Mammary epithelial cell (primary cell): ENCODE measurements around the genes ELMO1 and STARD3NL.

GRCh38 chr7:37392154-37392377, 56.6 kb downstream of the ELMO1 start:
- CAGE, long polyA plus RNA: no peak
- RRBS: no CpG with 5 or more reads among the region's 2 CpGs

DNA sequence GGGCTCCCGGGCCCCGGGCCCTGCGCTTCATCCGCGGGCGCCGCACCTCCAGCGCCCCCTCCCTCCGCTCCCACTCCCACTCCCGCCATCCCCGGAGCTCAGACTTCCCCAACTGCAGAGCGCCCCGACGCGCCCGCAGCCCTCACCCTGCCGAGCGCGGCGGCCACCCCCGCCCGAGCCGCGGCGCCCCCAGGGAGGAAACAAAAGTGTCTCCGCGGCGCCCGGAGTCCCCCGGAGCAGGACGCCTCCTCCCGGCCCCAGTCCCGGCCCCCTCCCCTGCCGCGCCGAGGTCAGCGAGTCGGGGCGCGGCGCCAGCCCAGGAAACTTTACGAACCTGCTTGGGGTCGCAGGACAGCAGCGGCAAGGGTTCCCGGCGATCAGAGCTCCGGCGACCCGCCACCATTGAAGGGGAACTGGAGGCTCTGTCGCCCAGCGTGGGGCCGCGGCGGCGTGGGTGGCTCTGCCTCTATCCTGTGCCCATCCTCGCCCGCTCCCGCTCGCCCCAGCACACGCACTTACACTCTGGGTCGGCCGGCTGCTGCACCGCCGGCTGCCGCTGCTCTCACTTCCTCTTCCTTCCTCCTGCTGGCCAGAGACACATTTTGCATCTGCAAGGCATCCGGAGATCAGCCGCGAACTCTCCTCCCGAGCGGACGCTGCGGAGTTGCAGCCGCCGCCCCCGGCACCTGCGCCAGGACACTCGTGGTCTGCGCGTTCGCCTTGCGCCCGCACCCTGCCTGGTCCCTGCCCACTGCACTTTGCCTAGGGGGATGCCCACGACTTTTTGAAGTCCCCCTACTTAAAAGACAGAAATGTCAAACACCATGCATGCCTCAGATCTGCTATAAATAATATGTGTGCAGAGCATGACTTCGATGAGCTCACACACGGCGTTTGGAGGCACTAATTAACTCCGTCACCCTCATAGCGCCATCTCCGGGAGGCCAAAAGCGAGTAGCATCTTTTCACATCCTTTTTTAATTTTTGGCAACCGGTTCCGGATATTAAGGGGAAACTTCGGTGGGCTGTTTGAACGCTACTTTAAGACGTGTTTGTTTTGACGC, at the start of gene ELMO1:
TSS of gene ELMO1 (minus strand) at position 524 of the 1,064 bp plus-strand sequence.
- CAGE, long polyA plus RNA: no peak
- RRBS: 4% methylated on average over 19 of the region's 96 CpGs

GRCh38 chr7:37513937-37514597, 65.4 kb upstream of the ELMO1 start:
- CAGE, long polyA plus RNA: no peak
- RRBS: no CpG with 5 or more reads among the region's 5 CpGs

- CAGE, long polyA plus RNA: no peak
- RRBS: 1% methylated on average over 9 of the region's 67 CpGs
These were observed at the start of gene STARD3NL for GRCh38 chr7:38177584-38178694. Gene STARD3NL, plus strand, starts transcription at chr7:38178245.

DNA sequence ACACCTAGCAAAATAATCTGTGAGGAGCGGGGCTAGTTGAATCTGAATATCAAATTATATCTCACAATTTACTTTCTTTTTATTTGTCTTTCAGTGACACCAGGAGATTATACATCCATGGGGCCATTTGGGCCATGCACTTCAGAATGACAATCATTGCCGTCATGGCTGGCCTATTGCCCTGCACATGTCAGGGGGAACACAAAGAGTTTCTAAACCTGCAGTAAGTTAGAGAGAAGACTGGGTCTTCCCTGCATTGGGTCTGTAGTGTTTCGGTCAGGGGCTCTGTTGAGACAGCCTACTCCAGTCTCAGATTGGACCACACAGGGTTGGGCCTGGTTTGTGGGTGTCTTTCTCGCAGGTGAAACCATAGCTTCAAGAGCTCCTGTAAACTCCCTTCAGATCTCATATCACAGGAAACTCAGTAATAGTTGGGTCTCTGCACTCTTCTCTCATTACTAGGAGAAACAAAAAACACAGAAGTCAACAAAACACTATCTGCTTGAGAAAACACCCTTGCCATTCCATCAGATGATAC, 102.6 kb downstream of the STARD3NL start:
- CAGE, long polyA plus RNA: no peak
- RRBS: no CpG with 5 or more reads among the region's 4 CpGs

- CAGE, long polyA plus RNA: no peak
- RRBS: no CpG with 5 or more reads among the region's 2 CpGs
These were observed 128.8 kb downstream of the STARD3NL start for GRCh38 chr7:38306792-38307335.

DNA sequence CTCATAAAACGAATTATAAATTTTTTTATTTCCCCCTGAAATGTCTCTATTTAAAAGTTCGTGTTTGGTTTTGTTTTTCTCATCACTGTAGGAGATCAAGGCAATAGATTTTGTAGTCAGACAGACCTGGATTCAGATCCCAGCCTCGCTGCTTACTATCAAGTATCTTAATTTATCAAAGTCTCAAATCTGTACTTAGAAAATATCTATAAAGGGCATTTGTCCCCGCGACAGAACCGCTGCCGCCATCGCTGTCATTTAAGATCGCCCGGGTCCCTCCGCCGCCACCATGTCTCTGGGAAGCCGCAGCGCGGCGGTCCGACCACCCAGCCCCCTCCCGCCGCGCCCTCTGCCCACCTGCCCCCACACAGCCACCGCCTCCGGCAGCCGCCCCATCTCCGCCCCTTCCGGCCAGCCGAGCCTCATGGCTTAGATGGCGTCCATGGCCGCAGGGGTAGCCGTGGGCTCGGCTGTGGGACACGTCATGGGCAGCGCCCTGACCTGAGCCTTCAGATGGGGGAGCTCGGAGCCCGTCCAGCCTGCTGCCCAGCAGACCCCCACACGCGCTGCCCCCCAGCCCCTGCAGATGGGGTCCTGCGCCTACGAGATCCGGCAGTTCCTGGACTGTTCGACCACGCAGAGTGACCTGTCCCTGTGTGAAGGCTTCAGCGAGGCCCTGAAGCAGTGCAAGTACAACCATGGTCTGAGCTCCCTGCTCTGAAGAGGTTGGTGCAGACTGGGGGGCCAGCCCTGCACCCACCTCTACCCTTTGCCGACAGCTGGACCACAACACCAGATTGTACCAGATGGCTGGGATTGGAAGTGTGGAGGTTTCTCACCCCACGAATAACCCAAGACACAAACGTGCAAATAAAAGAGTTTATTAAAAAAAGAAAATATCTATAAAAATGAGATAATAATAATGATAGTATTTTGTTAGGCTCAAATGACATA, 133.3 kb downstream of the STARD3NL start:
- CAGE, long polyA plus RNA: no peak
- RRBS: no CpG with 5 or more reads among the region's 45 CpGs

GRCh38 chr7:38340385-38340812, 162.4 kb downstream of the STARD3NL start:
- CAGE, long polyA plus RNA: no peak
- RRBS: no CpG with 5 or more reads among the region's 1 CpG

- CAGE, long polyA plus RNA: no peak
- RRBS: no CpG with 5 or more reads among the region's 4 CpGs
These were observed 163.3 kb downstream of the STARD3NL start for GRCh38 chr7:38341088-38342089.

- CAGE, long polyA plus RNA: no peak
- RRBS: no CpG with 5 or more reads among the region's 5 CpGs
These were observed 109.9 kb downstream of the AMPH start for GRCh38 chr7:38521324-38521556.

DNA sequence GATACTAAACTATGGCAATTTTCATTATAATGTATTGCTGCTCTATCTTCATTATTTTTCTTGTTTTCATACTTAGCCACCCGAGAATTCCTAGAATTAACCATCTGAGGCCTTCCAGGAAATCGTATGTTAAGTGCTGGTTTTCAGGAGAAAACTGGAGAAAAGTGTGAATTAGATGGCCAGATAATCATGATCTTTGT, 54.9 kb downstream of the AMPH start:
- CAGE, long polyA plus RNA: no peak
- RRBS: no CpG with 5 or more reads among the region's 2 CpGs

GRCh38 chr7:39353476-39354453, 212.4 kb upstream of the YAE1 start:
- CAGE, long polyA plus RNA: no peak
- RRBS: 69% methylated on average over 7 of the region's 18 CpGs

DNA sequence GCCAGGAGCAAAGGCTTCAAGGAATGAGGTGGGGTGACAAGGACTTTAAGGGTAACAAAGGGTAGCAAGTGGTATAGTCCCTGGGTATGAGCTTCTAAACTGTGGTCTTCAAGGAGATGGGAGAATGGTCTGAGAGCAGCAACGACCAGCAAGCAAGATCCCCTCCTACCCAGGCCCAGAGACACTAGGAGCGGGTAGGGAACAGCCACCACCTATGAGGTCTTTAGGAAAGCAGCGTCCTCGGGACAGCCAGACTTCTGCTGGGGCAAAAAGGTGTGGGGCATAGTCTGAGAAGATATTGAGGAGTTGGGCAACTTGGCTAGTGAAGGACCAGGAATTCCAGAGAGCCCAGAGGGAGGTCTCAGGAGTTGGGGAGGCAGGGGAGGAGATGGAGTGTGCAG, 199.8 kb upstream of the YAE1 start:
- CAGE, long polyA plus RNA: no peak
- RRBS: no CpG with 5 or more reads among the region's 4 CpGs

- CAGE, long polyA plus RNA: no peak
- RRBS: no CpG with 5 or more reads among the region's 12 CpGs
These were observed 159.9 kb upstream of the YAE1 start for GRCh38 chr7:39406303-39406778.

- CAGE, long polyA plus RNA: no peak
- RRBS: no CpG with 5 or more reads among the region's 5 CpGs
These were observed 66.8 kb downstream of the RALA start for GRCh38 chr7:39690146-39690657.

- CAGE, long polyA plus RNA: no peak
- RRBS: no CpG with 5 or more reads among the region's 3 CpGs
These were observed 159.1 kb upstream of the CDK13 start for GRCh38 chr7:39790960-39791396.

- CAGE, long polyA plus RNA: no peak
- RRBS: 1% methylated on average over 16 of the region's 61 CpGs
These were observed 619 bp upstream of the CDK13 start for GRCh38 chr7:39949304-39949969.

- CAGE, long polyA plus RNA: no peak
- RRBS: no CpG with 5 or more reads among the region's 3 CpGs
These were observed 35.6 kb downstream of the CDK13 start for GRCh38 chr7:39985551-39986075.

GRCh38 chr7:40156863-40157497, 22.2 kb downstream of the SUGCT start:
- CAGE, long polyA plus RNA: no peak
- RRBS: no CpG with 5 or more reads among the region's 10 CpGs

GRCh38 chr7:40221865-40222382, 87.1 kb downstream of the SUGCT start:
- CAGE, long polyA plus RNA: no peak
- RRBS: no CpG with 5 or more reads among the region's 4 CpGs